Measurements from ENCODE around the genes CHPF and EPHA4.

DNA sequence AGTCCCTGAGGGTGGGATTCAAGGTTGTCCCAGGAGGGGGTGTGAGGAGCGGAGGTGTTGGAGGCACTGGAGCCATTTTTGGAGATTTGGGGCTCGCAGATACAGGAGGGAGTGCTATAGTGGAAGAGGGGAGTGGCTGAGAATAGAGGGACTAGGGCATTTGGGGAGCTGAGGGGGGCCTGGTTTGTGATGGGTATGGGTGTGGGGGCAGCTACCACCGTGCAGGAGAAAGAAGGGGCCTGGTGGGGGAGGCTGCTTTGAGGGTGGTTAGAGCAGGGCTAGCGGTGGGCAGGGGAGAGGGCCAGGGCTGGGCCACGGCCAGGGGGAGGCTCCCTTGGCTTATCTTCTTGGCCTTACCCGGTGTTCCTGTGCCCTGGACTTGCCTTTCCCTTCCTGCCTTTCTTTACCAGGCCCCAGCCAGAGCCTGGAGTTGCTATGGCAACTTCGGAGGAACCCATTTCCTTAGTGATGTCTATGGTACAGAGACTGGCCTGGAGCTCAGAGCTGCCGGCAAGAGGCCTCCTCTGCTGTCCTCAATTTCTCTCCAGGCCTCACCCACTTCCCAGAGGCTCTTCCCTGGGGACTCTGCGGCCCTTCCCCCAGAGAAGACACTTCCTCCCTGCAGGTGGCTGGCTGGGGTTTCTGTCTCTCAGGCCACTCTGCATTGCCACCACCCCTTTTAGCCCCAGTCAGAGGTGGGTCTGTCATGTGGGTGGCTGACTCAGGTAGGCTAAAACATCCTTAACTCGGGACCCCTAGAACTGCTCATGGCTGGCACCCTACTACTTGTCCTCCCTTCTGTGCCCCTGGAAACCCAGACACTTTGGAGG lies 11.4 kb downstream of the SPEG start:
- RRBS: no CpG with 5 or more reads among the region's 10 CpGs

- RRBS: 22% methylated on average over 3 of the region's 7 CpGs
Measured at GRCh38 chr2:219537960-219538574, 5.5 kb downstream of the CHPF start.

DNA sequence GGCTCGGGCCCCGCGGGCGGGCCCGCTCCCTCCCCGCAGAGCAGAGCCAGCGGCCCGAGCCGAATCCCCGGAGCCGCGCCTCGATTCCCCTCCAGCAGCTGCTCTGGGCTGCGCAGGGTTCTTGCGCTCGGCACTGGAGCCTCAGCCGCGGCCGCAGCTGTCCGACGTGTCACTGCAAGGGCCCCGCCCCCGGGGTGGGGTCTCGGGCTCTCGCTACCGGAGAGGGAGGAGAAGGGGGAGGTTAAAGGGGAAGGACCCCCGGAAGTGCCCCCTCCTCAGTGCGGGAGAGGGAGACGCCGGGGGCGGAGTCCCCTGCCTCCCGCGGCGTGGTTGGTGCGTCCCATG lies at the start of gene CHPF:
Gene CHPF, minus strand, starts transcription at position 176 of the 345 bp plus-strand sequence.
- RRBS: 2% methylated on average over 20 of the region's 35 CpGs

- RRBS: 9% methylated on average over 9 of the region's 23 CpGs
Measured at GRCh38 chr2:219551866-219552291, 8.1 kb downstream of the TMEM198 start.

GRCh38 chr2:219574445-219574925 lies 2.4 kb downstream of the INHA start:
- RRBS: 70% methylated on average over 5 of the region's 9 CpGs

DNA sequence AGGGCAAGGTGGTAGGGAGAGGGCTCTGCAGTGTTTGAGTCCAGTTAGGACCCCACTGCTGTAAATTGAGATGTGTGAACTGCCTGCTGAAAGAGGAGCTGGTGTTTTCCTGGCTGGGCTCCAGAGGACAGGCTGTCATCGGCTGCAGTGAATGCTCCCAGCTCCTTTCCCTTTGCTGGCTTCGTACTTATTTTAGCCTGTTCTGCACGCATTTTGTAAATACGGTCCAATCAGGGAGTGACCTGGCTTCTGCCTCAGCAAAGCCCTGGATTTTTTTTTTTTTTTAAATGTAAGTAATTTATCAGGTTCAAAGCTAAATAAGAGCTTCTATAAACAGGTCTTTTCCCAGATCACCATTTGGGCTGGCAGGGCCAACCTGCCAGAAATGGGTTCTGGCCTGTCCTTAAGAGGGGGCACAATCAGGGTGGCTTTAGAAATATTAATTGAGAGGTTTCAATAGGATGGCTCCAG lies 37.6 kb downstream of the SLC4A3 start:
- RRBS: no CpG with 5 or more reads among the region's 4 CpGs

GRCh38 chr2:219769025-219770128 lies 141.9 kb downstream of the SLC4A3 start:
- RRBS: 63% methylated on average over 2 of the region's 19 CpGs

DNA sequence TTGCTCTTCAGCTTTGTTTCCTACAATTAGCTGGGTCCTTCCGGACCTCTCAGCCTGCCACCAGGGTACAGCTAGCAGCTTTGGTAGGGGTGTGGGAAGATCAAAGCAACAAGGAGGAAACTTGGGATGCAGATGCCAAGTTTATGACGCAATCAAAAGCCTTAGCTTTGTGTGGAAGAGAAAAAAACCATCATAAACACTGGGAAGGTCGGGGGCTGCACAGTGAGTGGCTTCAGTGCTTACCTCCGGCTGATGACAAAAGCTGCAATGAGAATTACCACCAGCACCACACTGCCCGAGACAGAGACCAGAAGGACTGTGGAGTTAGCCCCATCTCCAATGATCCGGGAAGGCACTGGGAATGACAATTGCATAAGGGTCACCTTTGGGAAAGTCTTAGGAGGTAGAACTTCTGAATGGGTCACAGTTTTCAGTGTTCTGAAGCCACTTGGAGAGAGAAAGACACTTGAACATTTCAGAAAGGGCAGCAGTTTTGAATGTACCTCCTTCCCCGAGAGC lies 116.7 kb downstream of the EPHA4 start:
- RRBS: 93% methylated on average over 2 of the region's 7 CpGs

DNA sequence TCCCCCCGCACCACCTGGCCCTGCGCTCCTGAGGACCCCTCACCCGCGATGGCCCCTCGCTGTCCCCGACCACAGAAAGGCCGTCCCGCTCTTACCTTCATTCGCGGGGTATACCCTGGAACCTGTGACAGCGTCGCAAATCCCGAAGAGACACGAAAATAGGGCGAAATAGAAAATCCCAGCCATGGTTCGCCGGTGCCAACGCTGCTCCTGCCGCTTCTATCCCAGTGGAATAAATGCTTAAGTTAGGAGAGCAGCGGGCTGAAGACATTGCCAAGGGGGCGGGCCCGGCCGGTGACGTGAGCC lies at the start of gene EPHA4:
Gene EPHA4, minus strand, starts transcription at position 242 of the 306 bp plus-strand sequence.
- RRBS: 0% methylated on average over 3 of the region's 24 CpGs

DNA sequence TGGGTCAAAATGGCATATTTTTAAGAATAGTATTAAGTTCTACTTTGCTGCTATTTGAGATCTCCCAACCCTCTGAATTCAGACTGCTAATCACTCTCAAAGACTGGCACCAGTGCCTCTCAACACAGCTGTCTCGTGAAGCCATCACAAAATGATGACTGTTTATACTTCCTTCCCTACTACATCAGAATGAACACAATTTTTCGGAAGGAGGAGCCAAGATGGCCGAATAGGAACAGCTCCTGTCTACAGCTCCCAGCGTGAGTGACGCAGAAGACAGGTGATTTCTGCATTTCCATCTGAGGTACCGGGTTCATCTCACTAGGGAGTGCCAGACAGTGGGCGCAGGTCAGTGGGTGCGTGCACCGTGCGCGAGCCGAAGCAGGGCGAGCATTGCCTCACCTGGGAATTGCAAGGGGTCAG lies 314.4 kb downstream of the PAX3 start:
- RRBS: no CpG with 5 or more reads among the region's 13 CpGs

GRCh38 chr2:222452364-222453055 lies 28.2 kb downstream of the SGPP2 start:
- RRBS: no CpG with 5 or more reads among the region's 3 CpGs

DNA sequence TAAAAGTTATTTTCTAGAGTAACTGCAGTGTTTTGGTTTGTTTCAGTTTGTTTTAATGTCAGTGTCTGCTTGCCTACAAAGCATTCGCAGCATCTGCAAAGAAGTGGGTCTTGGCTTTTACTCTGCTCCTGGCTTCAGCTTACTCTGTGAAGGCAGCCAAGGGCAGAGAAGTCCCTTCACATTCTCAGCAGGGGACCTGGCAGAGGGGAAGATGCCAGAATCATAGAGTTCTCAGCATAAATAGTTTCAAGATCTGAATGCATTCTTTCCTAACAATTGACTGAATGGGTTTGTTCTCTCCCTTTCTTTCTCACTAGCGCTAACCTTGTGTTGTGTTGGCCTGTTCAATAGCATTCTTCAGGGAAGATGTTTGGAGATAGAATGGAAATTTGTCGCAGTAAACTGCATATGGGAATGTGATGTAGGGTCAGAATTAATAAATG lies 106.9 kb downstream of the FARSB start:
- RRBS: no CpG with 5 or more reads among the region's 3 CpGs

DNA sequence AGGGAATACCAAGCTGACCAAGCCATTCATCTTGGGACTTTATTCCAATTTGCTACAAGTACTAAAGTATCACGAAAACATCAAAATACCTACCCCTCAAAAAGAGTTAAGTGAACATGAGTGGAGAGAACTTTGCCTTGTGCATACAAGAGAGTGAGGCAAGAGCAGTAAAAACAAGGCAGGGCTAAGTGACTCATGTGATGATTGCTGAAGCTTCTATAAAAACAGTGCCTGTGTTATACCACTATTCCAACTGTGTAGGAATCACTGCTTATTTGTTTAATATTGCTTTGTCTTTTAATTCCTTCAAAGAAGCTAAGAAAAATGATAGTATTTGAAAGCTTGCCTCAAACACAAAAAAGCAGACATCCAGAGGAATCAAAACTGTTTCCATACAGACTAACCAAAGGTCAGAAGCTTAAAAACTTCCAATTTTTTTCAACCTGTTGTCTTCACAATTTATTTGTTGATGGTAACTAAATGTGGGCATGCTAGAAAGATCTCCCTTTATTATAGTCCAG lies 61.1 kb downstream of the FARSB start:
- RRBS: no CpG with 5 or more reads among the region's 1 CpG

DNA sequence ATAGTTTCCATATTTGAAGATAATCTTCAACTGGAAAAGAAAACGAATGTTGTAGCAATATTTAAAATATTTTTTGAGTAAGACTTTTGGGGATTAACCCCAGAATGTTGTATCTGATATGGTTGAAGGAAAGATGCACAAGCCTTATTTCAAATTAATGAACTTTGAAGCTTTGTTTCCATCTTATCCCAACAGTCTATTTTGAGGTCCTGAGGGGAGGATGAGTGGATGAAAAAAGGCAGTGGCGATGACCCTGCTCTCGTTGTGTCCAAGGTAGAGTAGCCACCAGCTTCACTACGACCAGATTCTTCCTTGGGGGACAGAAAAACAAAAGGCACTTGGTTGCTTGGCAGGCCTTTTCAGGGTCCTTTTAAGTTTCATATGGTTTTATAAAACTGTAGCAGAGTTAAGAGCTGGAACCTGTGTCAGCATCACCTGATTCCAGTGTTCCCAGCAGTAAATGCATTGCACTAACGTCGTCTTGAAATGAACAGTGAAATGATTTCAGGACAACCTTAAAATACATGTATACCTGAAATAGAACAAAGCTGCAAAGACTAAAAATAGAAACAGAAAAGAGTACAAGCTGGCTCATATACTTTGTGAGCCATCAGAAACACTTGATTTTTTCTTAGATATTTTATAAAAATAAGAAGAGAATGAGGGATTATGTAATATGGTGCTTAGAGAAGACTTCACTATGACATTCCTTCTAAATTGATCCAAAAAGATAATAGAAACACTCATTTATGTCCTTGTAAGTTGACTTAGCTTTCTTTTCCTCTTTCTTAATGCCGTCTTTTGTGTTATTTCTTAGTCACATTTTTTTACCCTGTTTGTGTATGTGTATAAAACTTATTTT lies 51.9 kb downstream of the ACSL3 start:
- RRBS: no CpG with 5 or more reads among the region's 7 CpGs

DNA sequence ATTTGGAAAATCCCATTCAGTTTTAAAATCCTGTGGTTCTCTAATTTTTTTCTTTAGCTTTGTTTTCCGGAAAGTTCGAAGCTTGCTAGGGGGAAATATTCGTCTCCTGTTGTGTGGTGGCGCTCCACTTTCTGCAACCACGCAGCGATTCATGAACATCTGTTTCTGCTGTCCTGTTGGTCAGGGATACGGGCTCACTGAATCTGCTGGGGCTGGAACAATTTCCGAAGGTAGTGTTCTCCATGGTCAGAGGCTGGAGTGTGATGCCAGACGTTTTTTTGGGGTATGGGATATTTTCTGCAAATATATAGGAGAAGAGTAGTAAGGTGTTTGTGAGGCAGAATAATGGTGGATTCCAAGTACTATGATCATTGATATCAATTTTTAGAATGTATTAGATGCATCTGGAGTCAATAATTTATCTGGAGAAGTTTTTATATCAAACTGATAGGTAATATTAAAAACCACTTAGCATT lies 66.2 kb downstream of the ACSL3 start:
- RRBS: no CpG with 5 or more reads among the region's 9 CpGs

GRCh38 chr2:222941485-222942193 lies 80.8 kb downstream of the ACSL3 start:
- RRBS: no CpG with 5 or more reads among the region's 7 CpGs

- RRBS: no CpG with 5 or more reads among the region's 5 CpGs
Measured at GRCh38 chr2:223896629-223897159, 48.4 kb downstream of the WDFY1 start.

- RRBS: no CpG with 5 or more reads among the region's 12 CpGs
Measured at GRCh38 chr2:224031190-224031675, 7.9 kb downstream of the SERPINE2 start.

DNA sequence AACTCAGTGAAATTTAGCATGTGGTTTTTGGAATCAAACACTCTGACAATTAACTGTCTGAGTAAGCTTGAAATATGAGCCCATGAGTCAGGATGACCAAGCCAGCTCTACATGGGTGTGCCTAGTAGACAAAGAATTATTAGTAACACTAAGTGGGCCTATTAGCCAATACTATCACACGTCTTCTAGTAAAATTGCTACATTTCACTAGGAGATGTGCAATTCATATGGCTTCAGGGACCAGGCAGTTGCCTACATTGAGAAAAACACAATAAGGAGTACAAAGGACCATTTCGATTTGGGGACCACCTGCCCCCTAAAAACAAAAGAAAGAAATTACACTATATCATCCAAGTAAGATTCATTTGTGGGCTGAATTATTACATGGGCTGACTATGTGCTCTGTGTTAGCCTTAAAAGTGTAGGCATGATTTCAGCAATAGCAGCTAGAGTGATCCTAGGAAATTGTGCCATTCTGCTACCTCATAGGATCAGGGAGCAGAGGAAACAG lies 47.6 kb upstream of the SERPINE2 start:
- RRBS: no CpG with 5 or more reads among the region's 2 CpGs

Data from AG08470 (cell line).